SEM (cell line): Measurements from ENCODE around the genes LRRC47 and DFFB.

GRCh38 chr1:2278778-2279700 is 50.9 kb downstream of the SKI start:
- PRO-cap: no peak

DNA sequence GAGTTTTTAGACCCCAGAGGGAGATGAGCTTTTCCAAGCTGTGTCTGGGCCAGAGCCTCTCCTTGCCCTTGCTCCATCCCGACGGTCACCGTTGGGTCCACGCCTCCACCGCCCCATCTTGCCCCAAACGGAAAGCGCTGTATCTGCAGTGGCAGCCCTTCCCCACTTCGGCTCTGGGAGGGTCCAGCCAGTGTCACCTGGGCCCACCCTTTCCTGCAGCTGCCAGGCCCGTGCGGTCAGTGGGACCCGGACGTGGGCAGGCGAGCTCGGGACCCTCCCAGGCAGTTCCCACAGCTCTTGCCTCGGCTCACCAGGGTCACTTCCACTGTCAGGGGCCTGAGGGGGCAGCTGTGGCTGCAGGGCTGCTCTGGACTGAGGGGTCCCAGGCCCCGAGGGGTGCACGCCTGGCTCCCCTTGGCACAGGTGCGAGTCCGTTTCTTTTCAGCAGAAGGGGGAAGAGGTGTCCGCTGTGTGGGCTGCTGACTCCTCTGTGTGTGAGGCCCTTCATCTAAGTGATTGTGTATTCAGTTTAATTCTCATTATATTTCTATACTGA is 80.7 kb downstream of the SKI start:
- PRO-cap: no peak

DNA sequence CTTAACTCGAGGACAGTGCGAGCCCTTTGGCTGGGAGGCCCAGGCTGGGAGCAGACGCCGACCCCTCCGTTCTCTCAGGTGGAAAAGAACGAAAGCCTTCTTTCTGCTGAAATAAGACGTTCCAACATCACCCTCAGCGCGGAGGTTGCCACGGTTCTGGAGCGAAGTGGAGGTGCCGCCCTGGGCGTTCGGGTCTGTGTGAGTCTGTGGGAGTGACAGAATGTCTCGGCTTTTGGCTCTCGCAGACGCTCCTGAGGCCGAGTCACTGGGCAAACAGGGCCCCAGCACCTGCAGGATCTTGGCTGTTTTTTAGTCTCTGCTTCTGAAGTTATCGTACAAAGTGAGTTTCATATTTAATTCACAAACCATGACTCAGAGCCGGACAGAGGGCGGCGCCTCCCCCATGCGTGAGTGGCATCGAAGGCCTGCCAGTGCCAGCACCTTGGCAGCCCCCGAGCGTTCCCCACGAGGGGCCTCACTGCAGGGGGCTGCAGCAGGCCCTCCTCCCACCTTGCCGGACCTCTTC is 56.6 kb downstream of the MORN1 start:
- PRO-cap: no peak

DNA sequence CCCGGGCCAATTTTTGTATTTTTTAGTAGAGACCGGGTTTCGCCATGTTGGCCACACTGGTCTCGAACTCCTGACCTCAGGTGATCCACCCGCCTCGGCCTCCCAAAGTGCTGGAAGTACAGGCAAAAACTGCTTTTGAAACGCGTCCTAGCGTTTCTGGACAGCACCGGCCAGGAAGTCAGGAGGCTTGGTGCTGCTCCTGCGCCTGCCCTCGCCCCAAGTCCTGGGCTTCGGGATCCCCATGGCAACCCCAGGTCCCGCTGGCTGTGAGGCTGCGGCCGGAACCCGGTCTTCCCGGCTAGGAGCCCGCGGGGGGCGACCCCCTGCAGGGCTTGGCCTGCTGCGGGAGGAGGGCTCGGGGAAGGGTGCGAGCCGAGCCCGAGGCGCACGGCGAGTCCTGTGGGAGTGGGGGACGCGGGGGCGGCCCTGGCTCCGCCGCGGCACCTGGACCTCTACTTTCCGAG is 420 bp downstream of the MORN1 start:
- PRO-cap: no peak

GRCh38 chr1:2507813-2508307 is 18.5 kb downstream of the PANK4 start:
- PRO-cap: no peak

DNA sequence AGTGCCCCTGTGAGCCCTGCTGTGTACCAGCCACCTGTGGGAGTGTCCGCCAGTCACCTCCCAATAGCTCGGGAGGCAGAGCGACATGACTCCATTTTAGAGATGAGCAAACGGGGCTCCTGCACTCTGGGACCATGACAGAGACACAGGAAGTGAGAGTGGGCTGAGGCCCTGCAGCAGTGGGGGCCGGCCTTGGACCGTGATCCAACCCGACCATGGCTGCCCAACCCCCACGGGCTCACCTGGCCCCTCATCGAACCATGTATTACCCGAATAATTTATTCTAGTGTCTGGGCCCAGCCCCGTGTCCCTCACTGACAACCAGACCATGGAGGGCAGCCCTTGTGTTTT is 8.5 kb upstream of the TNFRSF14 start:
- PRO-cap: no peak

DNA sequence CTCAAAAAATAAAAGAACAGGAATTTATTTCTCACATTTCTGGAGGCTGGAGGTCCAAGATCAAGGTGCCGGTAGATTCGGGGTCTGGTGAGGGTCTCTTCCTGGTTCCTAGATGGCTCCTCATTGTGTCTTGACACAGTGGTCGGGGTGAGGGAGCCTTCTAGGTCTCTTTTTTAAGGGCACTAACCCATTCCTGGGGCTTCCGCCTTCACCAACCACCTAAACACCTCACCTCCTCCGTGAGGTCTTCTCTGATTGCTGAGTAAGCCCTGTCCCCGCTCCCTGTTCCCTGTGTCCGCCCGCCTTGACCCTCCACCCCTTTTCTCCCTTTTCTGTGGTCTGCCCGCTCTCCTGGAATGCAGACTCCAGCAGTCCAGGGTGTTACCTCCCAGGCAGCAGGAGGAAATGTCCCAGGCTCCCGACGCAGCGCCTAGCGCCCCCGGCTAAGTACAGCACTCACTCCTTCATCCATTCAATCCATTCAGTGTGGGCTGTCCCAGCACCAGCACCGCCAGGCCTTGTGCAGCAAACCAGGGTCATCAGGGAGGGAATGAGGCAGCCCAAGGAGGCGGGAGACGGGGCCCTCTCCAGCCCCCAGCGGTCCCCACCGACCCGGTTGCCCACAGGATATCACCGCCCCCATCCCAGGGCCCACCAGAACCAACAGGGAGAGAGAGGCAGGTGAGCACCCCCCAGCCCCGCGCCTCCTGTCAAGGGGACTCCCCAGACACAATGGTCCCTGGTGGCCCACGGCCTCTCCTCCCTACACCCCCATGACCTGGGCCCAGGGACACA is 10.0 kb downstream of the TNFRSF14 start:
- PRO-cap: no peak

- PRO-cap: no peak
Measured at GRCh38 chr1:2813016-2813415, 11.5 kb upstream of the TTC34 start.

DNA sequence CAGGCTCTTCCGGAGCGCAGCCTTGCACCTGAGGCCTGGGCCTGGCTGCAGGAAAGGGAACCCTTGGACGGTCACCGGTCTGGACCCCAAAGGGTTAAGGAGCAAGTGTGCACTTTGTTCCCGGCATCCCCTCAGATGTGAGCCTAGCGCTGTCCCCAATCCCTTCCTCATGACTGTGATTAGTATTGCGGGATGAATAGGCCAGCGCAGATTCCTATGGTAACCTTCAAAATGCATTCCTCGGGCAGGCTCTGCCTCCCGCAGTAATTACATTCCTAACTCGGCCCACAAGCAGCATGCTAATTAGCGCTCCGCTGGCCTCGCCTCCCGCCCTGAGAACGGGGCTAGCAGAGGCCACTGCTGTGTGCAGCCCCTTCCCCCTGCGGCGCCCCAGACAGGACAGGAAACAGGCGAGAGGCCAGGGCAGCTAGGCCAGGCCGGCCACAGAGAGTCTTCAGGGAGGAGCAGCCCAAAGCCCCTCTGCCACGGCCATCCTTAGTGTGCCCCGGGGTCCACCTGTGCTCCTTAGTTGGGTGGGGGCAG is 36.5 kb downstream of the PRDM16 start:
- PRO-cap: no peak

- PRO-cap: no peak
Measured at GRCh38 chr1:3122307-3122864, 53.4 kb downstream of the PRDM16 start.

- PRO-cap: no peak
Measured at GRCh38 chr1:3258364-3259107, 189.5 kb downstream of the PRDM16 start.

GRCh38 chr1:3275391-3276107 is 178.9 kb upstream of the ARHGEF16 start:
- PRO-cap: no peak

DNA sequence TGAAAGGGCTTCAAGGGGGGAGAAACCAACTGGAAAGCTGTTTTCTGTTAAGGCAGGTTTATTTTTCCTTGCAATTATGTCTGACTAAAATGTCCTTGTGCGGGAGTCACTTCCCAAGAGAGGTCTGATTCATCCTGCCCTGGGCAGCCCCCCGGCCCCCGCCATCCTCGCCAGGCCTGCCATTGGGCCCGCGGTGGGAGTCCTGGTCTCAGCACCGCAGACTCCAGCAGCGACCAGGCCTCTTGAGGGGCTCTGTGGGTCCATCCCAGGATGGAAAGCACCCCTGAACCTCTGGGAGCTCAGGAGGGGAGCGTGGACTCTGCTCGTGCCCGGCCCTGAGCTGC is 178.4 kb upstream of the ARHGEF16 start:
- PRO-cap: no peak

DNA sequence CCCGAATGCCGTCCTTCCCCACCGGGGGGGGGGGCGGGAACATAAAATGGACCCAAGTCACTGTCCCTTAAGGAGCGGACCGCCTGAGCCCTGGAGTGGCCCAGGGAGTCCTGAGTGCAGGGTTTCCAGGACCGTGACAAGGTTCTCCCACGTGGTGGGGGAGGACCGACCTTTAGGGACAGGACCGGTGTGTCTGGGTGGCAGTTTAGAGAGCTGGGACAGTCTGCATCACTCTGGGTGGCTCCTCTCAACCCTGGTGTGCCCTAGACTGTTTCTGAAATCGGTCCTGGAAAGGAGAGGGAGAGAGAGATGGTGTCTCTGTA is 140.5 kb upstream of the ARHGEF16 start:
- PRO-cap: no peak

GRCh38 chr1:3530208-3530791 is 75.8 kb downstream of the ARHGEF16 start:
- PRO-cap: no peak

- PRO-cap: no peak
Measured at GRCh38 chr1:3654674-3655130, 2.4 kb downstream of the TP73 start.

- PRO-cap: bidirectional peak, plus-strand start at chr1:3796584, minus-strand start at chr1:3796484
Measured at GRCh38 chr1:3796165-3796793, at the start of gene LRRC47. Gene LRRC47, minus strand, starts transcription at chr1:3796498.

- PRO-cap: no peak
Measured at GRCh38 chr1:3834806-3835470, 22.1 kb downstream of the CEP104 start.

- PRO-cap: bidirectional peak, plus-strand start at chr1:3857458, minus-strand start at chr1:3857153
Measured at GRCh38 chr1:3856741-3858012, at the start of gene DFFB. Gene DFFB, plus strand, starts transcription at chr1:3857476.

GRCh38 chr1:3903190-3903595 is 3.1 kb upstream of the C1orf174 start:
- PRO-cap: bidirectional peak, plus-strand start at chr1:3903496, minus-strand start at chr1:3903359